Heart (tissue), 3 donors: ENCODE results near the gene NFASC.

DNA sequence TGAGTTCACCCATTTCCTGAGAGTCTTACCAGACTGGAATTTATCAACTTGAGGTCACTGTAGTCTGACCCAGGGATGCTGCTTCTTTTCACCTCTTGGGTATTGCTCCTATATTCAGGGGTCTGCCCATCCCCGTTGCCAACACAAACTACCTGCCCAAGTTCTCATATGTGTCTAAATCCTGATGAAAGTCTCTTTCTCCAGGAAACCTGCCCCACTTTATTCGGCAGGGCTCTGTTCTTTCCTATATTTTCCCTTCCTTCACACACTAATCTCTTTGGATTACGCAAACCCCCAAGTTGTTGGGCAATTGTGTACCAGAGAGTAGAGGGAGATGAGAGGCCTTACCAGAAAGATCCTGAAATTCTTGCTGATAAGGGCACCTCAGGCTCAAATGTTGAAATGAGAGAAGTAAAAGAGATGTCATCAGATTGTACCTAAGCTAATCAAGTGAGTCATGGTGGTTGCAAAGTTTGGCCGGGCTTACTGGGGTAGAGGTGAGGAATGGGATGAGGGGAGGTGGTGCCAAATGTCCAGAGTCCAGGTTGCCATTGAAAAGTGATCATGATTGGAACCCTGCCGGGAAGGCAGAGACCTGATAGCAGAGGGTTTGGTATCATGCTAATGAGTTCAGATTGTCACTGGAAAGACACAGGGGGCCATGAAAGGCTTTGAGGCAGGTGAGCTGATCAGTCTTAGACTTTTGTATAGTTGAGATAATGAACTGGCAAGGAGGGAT is 43.0 kb downstream of the OPTC start:
- RAMPAGE, long total RNA, 2 experiments: no peak in any of the 2 experiments

DNA sequence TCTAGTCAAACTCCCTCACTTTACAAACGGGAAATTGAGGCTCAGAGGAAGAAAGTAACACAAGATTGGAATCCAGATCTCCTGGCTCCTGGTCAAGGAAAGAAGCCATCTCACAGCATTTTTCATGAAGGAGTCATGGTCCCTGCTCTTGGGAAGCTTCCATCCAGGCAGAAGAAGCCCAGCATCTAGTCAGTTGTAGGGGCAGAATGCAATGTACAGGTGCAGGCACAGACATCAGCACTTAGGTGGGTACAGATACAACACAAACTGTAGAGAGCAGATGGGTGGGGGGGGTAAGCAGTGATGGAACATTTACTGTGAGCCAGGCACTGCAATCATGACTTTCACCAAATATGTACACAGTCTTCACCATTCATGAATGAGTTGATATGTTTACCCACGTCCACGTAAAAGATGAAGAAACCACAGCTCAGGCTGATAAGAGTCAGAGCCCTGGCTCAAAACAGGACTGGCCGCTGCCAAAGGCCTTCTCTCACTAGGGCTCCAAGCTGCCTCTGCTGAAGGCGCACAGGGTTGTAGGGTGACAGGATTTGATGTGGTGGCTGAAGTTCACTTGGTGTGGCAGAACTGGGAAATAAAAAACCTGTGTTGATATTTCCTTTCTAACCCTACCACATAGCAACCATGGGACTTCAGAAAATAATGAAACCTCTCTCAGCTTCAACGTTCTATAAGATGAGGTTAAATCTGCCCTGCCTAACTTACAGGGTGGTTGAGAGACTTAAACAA is 44.1 kb downstream of the OPTC start:
- RAMPAGE, long total RNA, 2 experiments: no peak in any of the 2 experiments

- RAMPAGE, long total RNA, 2 experiments: no peak in any of the 2 experiments
Measured at GRCh38 chr1:203799670-203800325, 4.4 kb downstream of the ZBED6 start.

DNA sequence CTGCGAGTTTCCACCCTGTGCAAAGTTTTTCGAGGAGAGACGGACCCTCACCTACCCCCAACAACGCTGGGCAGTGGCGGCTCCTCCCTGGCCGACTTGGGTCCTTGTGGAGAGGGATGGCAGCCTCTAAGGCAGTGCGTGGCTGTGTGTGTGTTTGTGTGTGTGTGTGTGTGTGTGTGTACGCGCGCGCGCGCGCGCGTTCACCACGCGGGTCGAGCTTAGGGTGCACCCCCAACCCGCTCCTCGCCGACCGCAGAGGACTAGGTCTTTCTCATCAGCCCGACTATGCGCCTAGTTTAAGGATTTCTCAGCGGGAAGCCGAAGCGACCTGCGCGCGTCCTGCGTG is 879 bp downstream of the SOX13 start:
- RAMPAGE, long total RNA, 2 experiments: no peak in any of the 2 experiments

DNA sequence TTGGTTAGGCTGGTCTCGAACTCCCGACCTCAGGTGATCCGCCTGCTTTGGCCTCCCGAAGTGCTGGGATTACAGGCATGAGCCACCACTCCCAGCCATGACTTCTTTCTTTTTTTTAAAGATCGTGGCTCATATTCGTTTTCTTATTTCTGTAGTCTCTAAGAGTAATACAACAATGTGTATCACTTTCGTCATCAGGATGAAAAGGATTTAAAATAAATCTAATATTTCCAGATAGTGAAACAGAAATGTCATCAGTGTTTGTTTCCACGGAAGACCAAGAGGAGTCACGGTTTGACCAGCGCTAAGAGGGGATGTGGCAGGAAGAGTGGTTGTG is 8.2 kb downstream of the SOX13 start:
- RAMPAGE, long total RNA, 2 experiments: no peak in any of the 2 experiments

DNA sequence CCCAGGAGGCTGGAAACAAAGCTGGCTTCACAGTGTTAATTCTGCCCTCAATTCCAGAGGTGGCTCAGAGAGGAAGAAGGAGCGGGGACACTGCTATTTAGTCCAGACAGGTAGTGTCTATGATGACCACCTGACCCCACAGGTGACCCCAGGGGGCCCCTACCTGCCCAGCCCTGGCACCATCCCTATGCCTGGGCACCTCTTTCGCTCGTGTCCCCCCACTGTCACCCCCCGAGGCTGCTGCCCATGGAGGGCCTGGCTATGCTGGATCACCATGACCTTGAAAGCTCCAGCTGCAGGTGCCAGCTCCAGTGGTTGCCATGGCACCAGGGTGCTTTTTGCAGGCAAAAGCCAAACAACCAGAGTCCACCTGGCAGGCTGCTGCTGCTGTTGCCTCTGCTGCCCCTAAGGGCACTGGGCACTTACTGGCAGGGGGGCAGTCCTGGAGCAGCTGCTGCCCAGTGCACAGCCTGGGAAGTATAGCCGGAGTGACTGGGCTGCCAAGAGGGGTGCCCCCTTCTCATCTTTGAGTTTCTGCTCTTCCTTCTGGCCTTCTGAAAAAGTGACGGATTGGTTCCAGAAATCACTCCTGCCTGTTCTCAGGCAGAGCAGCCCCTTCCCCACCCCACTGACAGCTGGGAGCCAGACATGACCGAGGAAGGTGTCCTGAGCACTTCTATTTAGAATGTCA is 21.6 kb downstream of the ETNK2 start:
- RAMPAGE, long total RNA, 2 experiments: no peak in any of the 2 experiments

DNA sequence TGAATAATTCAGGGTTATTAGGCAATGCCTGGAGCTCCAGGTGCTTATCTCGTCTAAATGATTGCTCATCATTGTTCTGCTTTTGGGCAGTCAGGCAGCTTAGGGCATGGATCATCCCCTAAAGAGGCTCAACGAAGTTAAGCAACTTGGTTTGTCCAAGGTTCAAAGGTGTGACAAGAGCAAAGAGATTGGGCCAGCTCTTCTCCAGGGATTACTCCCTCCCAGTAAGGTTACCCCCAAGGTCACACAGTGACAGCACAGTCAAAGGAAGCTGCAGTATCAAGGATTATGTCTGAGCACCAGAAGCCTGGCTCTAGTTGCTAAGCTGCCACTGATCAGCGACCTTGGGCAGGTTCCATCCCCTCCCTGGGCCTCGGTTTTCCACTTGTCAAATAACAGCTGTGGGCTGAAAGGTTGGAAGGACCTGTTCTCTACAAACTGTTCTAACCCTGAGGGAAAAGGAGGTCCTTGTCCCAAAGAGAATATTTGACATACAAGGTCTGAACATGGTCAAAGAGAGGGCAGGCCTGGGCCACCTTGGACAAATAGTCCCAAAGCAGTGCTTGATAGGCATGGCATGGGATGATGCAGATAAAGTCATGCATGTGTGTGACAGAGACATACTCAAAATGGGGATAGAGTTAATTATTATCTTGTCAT is 6.7 kb downstream of the ETNK2 start:
- RAMPAGE, long total RNA, 2 experiments: no peak in any of the 2 experiments

DNA sequence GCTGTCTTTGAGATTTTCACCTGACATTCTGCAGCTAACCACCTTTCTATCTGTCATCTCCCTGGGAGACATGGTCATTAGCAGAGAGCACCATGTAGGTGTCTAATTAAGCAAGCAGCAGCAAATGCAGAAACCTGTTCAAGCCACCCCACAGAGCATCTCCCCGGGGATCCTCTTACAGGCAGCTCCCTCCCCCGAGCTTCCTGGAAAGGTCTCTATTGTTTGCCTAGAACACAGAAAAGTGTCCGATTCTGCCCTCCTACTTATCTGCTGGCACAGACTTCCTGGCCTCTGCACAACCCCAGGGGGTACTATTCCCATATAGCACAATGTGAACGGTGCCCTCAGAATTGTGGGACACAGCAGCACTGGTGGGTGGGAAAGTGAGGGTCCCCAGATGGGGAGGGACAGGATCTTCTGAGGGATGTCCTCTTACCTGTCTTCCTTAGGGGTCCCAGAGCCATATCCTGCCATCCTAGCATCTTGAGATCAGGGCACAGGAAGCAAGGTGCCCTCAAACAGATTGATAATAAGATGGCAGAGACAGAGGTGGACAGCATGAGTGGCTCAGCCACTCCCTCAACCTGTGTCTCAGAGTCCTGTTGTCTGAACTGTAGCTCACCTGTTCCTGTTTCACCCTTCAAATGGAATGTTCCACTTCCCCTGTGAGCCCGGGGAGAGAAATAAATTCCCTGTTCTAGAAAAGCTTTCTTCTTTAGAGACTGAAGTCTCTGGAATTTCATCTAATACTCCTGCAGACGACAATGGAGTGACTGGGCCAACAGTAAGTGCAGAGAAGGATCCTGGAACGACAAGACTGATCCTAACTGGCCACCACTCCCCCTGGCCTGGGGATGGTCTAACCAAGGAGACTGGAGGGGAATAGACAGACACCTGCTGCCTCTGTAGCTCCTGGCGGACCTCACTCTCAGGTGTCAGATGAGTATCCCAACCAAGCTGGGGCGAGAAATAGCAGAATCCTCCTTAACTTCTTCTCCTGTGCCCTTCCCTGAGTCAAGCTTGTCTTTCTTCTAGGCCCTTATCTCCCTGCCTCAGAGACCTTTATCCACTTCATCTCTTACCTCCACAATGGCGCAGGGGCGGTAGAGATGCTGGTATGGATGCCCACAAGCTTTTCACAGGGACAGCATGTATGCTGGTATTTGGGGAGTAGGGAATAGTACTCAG is 45.7 kb downstream of the PLEKHA6 start:
- RAMPAGE, long total RNA, 2 experiments: no peak in any of the 2 experiments

- RAMPAGE, long total RNA, 2 experiments: no peak in any of the 2 experiments
Measured at GRCh38 chr1:204358585-204359117, 1.1 kb downstream of the PLEKHA6 start.

DNA sequence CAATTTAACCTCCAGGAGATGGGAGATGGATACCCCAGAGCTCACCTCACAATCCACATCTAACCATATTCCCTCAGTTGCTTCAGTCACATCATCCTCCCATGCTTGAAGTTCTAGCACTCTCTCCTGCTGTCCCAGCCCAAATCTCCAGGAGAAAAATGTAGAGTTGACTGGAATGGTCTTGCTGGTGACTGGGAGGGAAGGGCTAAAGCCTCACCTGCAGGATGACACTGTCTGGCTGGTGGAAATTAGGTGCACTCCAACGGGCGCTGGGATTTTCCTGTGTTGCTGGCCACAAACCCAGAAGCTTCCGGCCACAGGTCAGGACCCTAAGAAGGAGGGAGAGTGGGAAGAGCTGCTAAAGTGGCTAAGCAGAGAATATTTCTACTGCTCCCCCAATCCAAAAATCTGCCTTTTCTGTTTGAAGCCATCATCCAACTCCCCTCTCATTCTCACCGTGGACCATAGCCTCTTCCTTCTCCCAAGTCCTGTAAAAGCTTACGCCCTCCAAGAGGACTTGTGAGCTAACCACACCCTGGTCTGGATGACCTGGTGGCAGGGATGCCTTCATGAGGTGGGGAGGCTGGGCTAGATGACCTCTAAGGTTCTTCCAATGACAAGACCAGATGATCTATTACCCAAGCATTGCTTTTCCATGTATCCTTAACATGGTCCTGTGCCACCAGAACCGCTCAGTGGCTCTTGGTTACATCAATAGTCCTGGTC is 37.5 kb upstream of the PPP1R15B start:
- RAMPAGE, long total RNA, 2 experiments: no peak in any of the 2 experiments

- RAMPAGE, long total RNA, 2 experiments: no peak in any of the 2 experiments
Measured at GRCh38 chr1:204450168-204451614, 39.1 kb upstream of the PPP1R15B start.

GRCh38 chr1:204469265-204469679 is 25.3 kb downstream of the PIK3C2B start:
- RAMPAGE, long total RNA, 2 experiments: no peak in any of the 2 experiments

DNA sequence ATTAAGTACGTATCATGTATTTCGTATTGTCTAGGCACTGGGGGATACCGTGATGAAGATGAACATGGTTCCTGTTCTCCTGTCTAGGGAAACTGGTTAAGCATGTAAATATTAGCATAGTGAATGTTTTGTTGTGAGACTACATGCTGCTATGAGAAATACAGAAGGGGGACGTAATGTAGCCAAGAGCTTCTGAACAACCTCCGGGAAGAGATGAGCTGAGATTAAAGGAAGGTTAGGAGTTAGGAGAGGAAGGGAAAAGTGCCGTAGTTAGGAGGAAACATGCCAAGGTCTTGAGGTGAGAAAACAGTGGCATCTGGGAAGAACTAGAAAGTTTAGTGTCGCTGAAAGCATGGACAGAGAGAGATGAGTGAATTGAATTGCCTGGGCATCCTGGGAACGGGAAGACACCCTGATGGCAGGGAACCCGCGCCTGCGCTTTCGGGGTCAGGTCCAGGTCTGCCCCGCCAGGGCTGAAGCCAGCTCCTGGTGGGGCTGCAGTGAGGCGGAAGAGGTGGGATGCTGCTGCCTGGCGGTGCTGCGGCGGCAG is 45.6 kb downstream of the MDM4 start:
- RAMPAGE, long total RNA, 2 experiments: no peak in any of the 2 experiments

- RAMPAGE, long total RNA, 2 experiments: no peak in any of the 2 experiments
Measured at GRCh38 chr1:204806851-204807138, 21.7 kb upstream of the NFASC start.

- RAMPAGE, long total RNA, 2 experiments: no peak in any of the 2 experiments
Measured at GRCh38 chr1:204828433-204829046, at the start of gene NFASC. NFASC (plus strand) TSS chr1:204828652.

DNA sequence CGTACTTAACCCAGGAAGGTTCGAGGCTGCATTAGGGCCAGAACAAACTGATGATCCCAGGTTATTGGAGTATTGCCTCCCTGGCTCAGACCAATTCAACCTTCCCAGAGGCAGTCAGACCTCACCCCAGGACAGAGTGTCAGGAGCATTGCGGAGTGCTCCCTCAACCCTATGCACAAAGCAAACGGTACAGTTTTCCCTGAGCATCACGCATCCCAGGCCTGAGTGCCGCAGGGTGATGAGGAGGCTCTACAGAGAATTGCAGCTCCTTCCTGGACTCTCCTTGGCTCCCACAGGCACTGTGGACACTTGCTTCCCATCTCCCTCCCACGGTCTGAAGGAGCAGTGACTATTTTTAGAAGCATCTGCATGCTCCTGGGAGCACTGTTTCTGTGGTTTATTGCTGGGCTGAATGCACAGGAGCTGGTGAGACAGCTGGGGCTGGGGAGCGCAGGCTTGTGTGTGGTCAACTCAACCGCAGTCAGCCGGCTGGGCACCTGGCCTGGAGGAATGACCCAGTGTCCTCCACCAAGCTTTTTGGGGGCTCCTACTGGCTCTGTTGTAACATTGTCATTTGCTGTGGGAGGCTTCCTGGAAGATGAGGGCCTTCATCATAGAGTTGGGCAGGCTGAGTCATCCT is 43.7 kb downstream of the NFASC start:
- RAMPAGE, long total RNA, 2 experiments: no peak in any of the 2 experiments

DNA sequence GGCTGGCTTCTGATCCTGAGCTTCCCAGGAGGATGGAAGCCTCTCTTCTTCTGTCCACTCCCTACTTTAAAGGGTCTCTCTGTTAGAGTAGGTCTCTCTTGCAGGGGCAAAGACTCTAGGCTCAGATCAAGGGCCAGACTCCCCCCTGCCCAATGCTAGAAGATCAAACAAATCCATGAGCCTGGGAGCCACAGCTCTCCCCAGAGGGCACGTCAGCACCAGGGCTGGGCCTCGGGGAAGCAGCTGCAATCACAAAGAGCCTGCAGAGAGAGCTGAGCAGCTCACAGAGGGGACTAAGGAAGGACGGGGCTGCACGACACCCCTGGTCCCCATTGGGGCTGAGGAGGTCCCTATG is 3.8 kb downstream of the CNTN2 start:
- RAMPAGE, long total RNA, 2 experiments: no peak in any of the 2 experiments

GRCh38 chr1:205072736-205073033 is 11.6 kb downstream of the TMEM81 start:
- RAMPAGE, long total RNA, 2 experiments: no peak in any of the 2 experiments

GRCh38 chr1:205261510-205261774 is 33.7 kb downstream of the TMCC2 start:
- RAMPAGE, long total RNA, 2 experiments: no peak in any of the 2 experiments

DNA sequence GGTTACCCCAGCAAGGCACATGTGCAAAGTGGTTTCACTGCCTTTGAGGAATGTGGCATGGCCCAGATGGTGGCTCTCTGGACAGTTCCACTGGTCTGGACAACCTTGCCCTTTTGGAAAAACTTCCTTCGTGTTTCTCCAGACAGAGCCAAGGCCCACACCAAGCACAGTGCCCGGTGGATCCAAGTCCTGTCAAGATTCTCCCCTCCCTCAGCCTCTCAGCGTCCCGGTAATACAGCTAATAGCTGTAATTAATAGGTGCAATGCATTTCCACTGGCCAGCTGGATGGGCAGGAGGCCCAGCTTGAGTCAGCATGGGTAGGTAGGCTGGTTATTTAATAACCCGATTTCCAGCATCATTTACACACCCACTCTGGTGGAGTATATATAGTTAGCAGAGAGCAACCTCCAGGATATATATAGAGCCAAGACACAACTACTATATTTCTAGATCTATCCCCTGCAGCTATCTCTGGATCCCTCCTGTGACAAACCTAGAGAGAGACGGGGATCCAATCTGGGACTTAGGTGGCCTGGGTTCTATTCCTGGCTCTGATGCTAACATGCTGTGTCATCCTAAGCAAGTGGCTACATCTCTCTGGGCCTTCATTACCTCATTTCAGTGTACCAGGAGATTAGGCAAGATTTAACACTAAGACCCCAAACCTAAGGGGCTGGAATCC is 13.4 kb downstream of the BLACAT1 start:
- RAMPAGE, long total RNA, 2 experiments: no peak in any of the 2 experiments